Mucosa of descending colon (tissue), 1 donor: ENCODE data around the genes PYROXD2 and ENTPD7.

GRCh38 chr10:98268867-98269138 lies 809 bp upstream of the LOXL4 start:
- PRO-cap: no peak

DNA sequence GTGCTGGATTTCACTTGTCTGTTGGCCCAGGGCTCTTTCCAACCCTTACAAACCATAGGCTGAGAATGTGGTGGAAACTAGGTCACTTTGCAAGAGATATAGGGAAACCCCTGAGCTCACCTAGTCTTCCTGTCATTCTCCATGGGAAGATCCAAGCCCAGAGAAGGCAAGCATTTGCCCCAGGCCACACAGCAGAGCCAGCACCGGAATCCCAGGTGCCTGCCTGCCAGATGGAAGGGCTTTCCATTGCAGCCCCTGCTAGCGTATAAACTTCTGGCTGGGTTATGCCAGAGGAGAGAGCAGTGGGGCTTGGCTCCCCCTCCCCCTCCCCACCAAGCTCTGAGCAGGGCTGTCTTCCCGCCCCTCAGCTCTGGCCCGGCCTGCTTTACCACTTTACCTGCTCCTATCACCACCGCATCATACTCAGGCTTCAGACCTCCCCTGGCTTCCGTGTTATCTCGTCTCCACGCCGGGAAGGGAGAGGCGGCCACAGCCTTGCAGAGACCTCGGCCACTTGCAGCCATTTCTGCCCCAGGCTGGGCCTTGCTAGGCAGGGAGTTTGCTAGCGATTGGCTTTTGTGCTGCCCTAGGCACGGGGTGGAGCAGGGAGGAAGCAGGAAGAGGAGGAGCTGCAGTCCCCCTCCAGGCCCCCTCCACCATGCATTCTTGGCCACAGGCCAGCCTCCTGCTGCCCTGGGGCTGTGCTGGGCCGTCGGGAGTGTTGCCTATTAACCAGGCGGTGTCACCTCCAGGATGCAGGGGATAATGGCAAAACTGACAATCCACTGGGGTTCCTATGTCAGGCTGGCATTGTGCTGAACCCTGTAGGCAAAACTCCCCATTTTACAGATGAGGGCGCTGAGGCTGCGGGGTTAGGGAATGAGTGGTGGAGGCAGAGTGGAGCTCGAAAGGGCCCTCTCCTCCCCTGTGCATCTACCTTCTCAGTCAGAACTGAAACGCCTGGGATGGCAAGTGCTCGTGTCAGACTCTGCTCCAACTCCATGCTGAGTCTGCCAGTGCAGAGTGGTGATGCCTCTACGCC lies at the start of gene PYROXD2:
Gene PYROXD2, minus strand, starts transcription at position 571 of the 1,042 bp plus-strand sequence.
- PRO-cap: unidirectional peak, minus-strand start at position 552 of the sequence

DNA sequence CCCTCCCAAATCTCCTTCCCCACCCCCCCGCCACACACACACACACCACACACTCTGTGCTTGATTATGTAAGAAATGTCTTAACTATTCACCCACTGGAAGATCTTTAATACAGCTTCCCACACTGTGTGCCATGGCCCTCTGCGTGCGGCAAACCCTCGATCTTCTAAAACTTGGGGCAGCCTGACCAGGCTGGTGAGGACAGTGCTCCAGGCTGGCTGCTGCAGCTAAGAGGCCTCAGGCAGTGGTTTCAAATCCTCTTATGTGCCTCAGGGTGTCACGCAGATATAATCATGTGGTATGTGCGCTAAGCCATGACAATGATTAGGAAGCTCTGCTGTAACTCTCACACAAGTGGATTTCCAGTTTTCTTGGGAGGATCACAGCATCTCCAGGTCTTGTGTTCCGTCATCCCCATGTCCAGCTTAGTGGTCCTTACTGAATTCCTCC lies 2.5 kb downstream of the HPS1 start:
- PRO-cap: no peak

- PRO-cap: no peak
Measured at GRCh38 chr10:99233935-99235087, 1.3 kb downstream of the HPSE2 start.

DNA sequence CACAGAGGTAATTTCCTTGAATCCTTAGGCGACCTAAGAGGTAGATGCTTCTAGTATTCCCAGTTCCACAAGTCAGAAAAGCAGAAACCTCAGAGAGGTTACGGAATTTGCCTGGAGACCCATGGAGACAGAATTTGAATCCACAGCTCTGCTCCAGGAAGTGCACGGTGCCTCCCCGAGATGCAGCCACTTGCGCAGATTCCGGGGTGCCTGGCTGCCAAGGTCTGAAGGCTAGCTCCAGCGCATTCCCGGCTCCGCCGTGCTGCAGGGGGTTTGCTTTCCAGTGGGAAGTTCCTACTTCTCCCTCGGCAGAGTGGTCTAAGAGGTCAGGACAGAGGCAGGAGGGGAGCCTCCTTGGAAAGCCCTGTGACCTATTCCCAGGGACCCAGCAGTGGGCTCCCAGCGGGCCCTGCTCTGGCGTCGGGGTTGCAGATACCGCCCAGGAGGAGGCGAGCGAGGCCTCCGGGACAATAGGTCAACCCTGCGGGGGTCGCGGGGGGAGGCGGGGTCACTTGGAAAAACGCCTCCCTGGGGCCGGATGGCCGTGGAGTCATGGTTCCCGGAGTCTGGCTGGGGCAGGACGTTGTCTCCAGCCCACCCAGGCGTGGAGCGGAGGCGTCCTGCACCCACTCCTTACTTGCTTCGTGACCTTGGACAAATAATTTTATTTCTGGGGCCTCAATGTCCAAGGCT lies 10.0 kb upstream of the NKX2-3 start:
- PRO-cap: bidirectional peak, plus-strand start at position 553 of the sequence, minus-strand start at position 436 of the sequence

GRCh38 chr10:99659123-99659616 lies at the start of gene ENTPD7:
Gene ENTPD7, plus strand, starts transcription at chr10:99659509.
- PRO-cap: bidirectional peak, plus-strand start at chr10:99659507, minus-strand start at chr10:99659249

DNA sequence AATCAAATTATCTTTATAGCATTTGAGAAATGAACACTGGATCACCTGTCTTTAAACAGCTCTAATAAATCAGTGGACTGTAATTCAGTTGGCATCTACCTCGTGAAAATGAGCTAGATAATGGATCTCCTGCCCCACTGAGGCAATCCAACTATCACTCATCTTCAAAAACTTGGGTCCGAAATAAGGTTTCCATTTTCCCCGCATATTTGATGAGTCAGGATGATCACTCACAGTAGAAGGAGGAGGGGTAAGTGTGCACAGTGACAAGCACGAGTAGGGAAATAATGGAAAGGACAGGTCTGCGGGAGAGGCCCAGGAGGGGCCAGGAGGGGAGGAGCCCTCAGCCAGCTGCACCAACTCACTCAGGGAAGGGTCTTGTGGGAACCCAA lies 2.6 kb downstream of the ABCC2 start:
- PRO-cap: no peak

DNA sequence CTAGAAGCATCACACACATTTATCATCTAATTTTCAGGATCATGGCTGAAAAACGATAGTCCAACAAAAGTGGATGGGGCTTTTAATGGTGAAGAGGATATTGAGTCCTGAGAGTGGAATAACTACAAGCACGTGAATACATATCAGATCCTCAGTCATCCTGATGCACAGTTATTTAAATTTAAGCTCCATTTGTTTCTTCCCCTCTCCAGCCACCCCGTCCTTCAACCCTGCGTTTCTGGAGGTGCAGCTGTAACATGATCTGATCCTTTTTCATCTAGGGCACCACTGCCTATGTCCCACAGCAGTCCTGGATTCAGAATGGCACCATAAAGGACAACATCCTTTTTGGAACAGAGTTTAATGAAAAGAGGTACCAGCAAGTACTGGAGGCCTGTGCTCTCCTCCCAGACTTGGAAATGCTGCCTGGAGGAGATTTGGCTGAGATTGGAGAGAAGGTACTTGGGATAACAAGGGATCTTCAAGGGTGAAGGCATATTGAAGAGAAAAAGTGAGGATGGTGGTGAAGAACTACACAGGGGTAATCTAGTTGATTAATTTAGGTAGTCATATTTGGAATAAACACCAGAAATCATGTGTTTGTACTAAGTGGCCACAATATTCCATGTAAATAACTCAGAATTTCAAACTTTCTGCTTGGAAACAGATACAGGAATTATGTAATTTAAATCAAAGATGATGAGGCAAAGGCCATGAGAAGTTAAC lies 34.8 kb downstream of the ABCC2 start:
- PRO-cap: no peak

DNA sequence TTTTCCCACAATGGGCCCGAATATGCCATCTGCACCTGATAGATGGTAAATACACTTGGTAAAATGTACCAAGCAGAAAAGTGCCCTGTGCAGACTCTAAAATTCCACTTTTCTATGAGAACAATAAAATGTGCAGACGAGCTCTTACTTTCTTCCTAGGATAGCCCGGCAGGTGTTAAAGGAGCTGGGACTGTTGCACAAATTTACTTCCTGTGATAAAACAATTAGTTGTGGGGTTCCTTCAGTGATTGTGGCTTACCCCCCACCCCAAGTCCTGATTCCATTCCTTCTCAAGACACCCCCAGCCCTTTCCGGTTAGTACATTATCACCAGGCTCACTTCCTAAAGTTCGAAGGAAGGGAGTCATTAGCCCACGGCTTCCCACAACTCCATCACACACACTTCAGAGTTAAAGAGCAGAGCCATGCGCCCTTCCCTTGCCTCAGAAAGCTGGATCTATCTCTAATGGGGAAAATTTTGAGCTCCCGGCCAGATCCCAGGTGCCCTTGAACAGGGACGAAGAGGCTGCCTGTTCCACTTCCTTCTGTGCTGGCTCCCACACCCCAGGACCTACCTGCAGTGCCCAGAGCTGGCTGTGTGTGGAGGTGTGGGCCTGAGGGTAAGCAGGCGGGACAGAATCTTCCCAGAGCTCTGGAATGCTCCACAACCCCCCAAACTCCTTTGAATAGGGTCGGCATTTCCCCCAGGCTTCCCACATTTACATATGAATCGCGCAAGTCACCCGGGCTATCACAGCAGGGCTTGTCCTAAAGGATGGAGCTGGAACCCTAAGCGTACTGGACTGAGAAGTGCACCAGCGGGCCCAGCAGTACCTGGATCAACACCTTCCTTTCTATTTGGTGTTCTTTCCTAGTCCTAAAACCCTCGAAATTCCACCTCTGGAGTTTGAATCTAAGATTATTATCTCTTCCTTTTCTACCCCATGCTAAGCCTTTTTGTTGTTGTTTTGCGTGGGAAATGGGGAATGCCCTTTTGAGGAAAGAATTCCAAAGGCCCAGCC lies 96.1 kb downstream of the DNMBP start:
- PRO-cap: no peak

GRCh38 chr10:99920823-99921288 lies 88.9 kb downstream of the DNMBP start:
- PRO-cap: bidirectional peak, plus-strand start at chr10:99921174, minus-strand start at chr10:99920995

DNA sequence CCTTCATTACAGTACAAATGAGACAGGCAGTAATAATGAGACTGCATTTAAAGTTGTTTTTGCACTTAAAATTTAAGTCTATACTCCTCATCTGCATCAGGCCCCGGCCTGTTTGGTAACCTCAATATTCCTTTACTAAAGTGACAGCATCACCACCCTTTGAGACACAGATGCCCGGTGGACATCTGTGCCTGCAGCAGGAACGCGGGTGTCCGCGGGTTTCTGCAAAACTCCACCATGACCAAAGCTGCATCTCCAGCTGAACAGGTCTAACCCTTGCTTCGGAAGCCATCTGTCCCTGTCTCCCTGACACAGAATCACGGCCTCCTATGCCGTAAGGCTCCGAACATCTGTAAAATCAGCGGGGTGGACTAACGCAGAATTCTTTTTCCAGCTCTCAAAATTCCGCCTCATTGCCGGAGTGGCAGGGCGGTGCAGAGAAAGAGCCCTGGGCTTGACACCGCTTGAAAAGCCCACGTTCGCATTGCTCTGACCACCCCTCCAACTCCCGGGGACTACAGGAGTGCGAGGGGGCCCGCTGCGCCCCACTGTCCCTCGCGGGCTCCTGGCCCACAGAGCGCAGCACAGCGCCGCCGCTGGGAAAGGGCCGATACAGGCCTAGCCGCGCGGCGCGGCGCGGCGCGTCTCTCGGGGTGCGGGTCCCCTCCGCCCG lies 515 bp downstream of the DNMBP start:
- PRO-cap: unidirectional peak, plus-strand start at position 162 of the sequence

GRCh38 chr10:100037999-100038220 lies 28.2 kb upstream of the DNMBP start:
- PRO-cap: unidirectional peak, plus-strand start at chr10:100038165

GRCh38 chr10:100364186-100364658 lies 17.2 kb downstream of the SCD start:
- PRO-cap: no peak

DNA sequence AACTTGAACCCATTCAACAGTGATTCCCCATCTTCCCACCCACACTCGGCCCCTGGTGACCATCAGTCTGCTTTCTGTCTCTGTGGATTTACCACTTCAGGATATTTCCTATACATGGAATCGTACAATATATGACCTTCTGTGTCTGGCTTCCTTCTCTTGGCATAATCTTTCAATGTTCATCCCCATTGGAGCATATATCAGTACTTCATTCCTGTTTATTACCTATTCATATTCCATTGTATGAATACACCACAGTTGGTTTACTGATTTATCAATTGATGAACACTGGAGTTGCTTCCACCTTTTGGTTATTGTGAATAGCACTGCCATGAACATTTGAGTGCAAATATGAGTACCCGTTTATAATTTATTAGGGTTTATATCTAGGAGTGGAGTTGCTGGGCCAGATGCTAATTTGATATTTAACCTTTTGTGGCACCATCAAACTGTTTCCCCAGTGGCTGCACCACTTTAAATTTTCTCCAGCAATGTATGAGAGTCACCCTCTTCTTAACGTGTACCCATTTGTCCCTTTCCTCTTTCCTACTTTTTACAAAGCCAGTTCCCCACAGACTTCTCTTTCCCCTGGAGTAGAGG lies 25.4 kb downstream of the SCD start:
- PRO-cap: no peak

DNA sequence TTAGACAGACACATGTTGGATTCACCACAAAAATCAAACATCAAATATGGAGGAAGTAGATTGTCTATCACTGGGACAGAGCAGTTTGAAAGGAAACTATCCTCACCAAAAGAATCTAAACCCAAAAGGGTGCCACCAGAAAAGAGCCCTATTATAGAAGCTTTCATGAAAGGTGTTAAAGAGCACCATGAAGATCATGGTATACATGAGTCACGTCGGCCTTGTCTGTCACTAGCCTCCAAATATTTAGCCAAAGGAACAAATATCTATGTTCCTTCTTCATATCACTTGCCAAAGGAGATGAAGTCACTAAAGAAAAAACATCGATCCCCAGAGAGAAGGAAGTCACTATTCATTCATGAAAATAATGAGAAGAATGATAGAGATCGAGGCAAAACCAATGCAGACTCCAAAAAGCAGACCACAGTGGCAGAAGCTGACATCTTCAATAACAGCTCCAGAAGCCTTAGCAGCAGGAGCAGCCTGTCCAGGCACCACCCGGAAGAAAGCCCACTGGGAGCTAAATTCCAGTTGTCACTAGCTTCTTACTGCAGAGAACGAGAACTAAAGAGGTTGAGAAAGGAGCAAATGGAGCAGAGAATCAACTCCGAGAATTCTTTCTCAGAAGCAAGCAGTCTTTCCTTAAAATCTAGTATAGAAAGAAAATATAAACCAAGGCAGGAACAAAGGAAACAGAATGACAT lies 4.0 kb downstream of the SLF2 start:
- PRO-cap: no peak

DNA sequence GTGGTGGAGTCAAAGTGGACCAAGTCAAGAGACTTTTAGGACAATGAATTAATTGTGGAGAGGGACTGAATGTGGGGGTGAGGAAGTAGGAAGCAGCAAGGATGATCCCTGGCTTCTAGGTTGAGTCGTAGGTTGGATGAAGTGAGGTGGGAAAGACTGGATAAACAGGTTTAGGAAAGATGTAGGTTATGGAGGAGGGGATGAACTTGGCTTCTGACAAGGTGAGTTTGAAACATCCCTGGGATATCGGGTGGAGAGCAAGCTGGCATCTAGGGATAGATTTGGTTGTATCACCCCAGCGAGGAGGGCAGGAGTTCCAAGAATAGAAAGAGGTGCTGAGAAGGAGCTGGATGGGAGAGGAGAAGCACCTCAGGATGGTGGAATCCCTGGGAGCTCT lies 7.6 kb downstream of the SEMA4G start:
- PRO-cap: no peak

DNA sequence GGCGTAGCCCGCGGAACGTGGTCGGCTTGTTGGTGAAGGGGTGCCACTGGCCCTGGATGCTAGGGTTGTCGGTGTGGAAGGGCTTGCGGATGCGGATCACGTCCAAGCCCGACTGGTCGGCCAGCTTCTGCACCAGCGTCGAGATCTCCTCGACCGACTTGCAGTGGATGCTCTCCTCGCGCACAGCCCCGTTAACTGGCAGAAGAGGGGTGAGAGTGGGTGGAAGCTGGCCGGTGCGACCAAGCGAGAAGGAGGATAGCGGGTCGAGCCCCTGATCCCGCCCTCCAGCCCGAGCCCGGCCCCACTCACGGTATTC lies 558 bp downstream of the MRPL43 start:
- PRO-cap: unidirectional peak, plus-strand start at position 155 of the sequence

GRCh38 chr10:101060064-101060514 lies 1.7 kb upstream of the KAZALD1 start:
- PRO-cap: no peak

- PRO-cap: no peak
Measured at GRCh38 chr10:101136556-101137092, 5.5 kb downstream of the TLX1 start.

DNA sequence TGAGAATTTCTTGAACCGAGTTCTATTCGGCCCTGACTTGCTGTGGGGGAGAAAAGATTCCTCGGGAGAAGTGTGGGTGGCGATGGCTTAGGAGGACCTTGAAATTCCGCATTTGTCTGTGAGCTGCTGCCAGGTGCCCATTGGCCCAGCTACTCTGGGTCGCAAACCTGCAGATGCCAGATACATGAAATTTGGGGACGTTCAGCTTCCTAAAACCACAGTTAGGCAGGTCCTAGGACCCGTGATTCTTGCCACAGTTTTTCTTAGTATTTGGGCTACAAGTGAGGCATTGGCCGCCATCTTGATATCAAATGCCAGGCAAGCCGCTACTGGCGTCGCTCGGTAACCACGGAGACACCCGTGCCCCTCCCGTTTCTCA lies 533 bp upstream of the BTRC start:
- PRO-cap: no peak